Cardiac ventricle fibroblast (primary cell): ENCODE results near the genes OR51F1, OR51G1, OR51L1, HBB, HBG2, OR51M1, OR51Q1, UBQLN3, UBQLNL, TRIM22, OR10A2 and OR10A4.

DNA sequence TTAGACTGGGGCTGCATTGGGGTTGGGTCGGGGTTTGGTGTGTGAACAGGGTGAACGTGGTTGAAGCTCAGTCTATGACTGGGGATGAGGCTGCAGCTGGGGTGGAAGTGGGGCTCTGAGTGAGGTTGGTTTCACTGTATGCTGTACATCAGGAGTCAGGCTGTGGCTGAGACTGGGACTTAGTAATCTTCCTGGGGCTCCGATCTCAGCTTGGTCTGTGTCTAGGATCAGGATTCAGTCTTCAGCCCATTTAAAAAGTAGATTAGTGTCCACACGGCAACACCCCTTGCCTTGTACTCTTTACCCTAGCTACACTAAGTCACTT is 535 bp downstream of the OR51E1 start:
- RAMPAGE, long total RNA, result no peak

DNA sequence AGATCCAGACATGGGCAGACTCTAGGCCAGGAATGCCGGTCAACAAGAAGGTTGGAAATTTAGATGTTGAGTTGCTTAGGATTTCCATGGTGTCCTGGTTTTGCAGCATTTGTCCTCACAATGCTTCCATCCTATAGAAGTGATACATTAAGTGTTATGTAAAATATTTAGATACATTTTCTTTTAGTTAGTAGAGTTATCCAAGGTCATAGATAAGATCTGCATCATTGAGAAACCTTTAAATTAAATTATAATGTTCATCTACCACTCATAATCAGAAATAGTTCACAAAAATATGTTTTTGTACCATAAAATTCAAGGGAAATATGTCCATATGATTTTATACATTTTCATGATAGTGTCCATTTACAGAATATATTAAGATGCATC is at the start of gene OR51F1:
TSS of gene OR51F1 (minus strand) at position 109 of the 390 bp plus-strand sequence.
- RAMPAGE, long total RNA, result no peak

DNA sequence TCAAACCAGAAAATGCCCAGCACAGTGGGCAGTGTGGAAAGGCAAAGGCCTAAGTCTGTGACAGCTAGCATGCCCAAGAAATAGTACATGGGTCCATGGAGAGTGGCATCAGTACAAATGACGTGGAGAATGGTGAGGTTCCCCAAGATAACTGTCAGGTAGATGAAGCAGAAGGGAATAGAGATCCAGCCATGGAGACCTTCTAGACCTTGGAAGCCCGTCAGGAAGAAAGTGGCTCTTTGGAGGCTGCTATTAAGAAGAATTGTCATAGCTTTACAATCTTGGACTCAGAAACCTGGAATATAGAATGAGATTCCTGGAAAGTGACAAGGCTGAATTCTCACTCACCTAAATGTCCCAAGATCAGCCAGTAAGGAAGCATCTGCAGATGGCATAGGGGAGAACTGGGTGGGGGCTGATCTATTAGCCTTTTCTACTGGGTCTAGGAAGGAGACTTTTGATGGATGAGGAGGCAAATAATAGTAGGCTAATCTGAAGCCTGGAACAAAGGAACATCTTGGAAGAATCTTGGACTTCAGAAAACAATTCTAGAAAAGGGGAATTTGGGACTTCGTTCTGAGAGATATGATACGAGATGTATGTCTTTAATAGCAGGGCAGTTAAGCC is at the start of gene OR51G1:
TSS of gene OR51G1 (minus strand) at position 269 of the 627 bp plus-strand sequence.
- RAMPAGE, long total RNA, result no peak

- RAMPAGE, long total RNA, result no peak
Observed at GRCh38 chr11:4994613-4995040, at the start of gene OR51L1. TSS of gene OR51L1 (plus strand) at chr11:4994851.

DNA sequence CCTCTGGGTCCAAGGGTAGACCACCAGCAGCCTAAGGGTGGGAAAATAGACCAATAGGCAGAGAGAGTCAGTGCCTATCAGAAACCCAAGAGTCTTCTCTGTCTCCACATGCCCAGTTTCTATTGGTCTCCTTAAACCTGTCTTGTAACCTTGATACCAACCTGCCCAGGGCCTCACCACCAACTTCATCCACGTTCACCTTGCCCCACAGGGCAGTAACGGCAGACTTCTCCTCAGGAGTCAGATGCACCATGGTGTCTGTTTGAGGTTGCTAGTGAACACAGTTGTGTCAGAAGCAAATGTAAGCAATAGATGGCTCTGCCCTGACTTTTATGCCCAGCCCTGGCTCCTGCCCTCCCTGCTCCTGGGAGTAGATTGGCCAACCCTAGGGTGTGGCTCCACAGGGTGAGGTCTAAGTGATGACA is at the start of gene HBB:
TSS of gene HBB (minus strand) at position 303 of the 425 bp plus-strand sequence.
- RAMPAGE, long total RNA, result no peak

GRCh38 chr11:5254664-5255086 is at the start of gene HBG2:
TSS of gene HBG2 (minus strand) at chr11:5254781.
- RAMPAGE, long total RNA, result no peak

GRCh38 chr11:5383795-5383974 is at the start of gene OR51M1:
TSS of gene OR51M1 (plus strand) at chr11:5383812.
- RAMPAGE, long total RNA, result no peak

- RAMPAGE, long total RNA, result no peak
Observed at GRCh38 chr11:5421966-5422242, at the start of gene OR51Q1. TSS of gene OR51Q1 (plus strand) at chr11:5422111.

DNA sequence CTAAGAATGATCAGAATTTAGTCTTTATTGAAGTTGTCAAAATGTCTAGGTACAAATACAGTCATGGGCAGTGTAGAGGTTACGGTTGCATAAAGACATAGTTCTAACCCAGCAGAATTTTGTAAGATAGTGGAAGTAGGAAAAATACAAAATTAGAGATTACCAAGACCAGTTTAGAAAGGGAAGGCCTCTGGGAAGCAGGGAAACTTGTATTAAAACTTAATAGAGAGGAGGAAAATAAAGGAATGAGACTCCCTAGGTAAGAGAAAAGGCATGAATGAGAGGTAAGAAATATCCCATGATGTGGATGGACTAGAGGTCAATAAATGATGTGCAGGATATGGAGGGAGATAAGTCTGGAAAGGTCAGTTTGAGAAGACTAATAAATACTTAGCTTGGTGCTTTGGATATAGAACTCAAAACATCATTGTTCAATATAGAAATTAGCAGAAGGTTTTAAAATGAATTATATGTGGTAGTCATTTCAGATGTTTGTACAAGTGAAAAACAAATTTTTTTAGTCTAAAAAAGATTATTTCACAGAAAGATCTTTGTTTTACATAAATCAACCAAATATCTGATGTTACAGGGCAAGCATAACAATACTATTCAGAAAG is 309 bp upstream of the OR52D1 start:
- RAMPAGE, long total RNA, result no peak

DNA sequence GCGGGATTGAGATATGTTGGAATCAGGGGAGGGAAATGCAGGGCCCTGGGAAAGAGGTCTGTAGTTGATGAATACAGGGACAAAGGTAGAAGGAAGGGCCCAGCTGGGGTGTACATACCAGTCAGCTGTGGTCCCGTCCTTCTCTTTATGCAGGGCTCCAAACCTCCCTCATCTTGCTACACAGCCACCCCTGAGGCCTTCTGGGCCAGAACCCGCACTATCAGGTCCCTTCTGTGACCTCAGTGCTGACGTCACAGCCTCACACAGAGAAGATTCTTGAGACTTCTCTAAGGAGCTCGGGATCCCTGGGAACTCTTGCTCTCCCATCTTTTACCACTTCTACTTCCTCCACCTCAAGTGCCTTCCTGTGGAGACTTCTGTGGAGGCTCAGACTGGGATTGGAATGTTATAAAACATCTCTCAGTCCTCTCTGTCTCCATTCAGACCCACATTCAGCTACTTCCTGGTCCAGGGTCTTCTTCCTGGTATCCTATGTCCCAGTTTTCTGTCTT is at the start of gene UBQLN3:
TSS of gene UBQLN3 (minus strand) at position 202 of the 512 bp plus-strand sequence.
- RAMPAGE, long total RNA, result no peak

GRCh38 chr11:5516448-5516876 is at the start of gene UBQLNL:
TSS of gene UBQLNL (minus strand) at chr11:5516699.
- RAMPAGE, long total RNA, result no peak

DNA sequence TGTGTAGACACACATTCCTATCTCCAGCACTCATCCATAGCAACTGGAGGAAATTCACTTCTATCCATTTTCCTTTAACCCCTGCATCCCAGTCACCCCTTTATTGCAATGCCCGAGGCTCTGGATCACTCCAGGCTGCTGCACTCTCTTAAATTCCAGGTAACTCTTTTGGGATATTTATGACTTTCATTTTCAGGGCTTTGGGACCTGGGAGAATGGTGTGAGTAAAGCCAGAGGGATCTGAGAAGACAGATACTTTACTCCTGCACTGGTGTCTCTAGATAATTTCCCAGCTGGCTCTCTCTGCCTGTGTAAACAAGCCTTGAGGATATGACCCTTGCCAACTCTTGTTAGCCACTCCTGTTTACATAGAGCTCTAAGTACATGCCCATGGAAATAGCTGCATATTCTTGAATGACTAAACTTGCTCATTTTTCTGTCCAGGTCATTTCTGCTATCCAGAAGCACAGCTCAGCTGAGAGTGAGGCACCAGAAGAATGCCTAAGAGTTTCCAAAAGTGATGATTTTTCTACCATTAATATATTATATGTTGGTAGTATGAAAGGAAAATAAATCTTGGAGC is 3.7 kb upstream of the TRIM34 start:
- RAMPAGE, long total RNA, result no peak

GRCh38 chr11:5689278-5690116 is at the start of gene TRIM22:
TSS of gene TRIM22 (plus strand) at chr11:5689790.
- RAMPAGE, long total RNA, result no peak

- RAMPAGE, long total RNA, result no peak
Observed at GRCh38 chr11:5696207-5696810, 6.7 kb downstream of the TRIM22 start.

DNA sequence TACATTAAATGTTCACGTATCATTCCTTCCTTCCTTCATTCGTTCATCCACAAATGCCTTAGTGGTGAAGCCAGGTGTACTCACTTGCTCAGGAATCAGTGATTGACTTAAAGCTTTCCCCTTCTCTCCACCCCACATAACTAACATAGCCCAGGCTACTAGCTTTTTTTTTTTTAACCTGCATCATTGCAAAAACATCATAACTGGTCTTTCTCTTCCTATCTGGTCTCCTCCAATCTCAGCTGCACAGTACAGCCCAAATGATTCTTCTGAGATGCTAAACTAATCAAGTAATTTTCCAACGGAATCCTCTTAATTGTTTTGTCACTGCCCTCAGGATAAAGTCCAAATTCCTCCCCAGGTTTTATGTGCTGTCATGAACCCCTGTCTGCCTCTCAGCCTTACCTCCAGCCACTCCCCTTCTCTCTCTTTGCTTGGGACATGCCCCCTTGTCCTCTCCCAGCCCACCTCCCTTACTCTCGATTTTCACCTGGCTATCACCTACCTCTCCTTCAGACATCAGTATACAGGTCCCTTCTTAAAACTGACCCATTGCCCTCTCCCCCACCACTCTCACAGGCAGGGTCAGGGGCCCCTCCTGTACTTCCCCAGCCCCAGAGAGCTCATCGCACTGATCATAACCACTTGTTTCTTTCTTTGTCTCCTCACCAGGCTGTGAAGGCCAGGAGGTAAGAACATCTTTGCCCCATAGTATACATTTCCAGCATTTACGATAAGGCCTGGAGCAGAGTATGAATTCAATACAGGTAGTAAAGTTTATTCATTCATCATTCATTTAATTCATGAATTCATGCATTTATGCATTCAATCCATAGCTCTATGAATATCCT is 12.4 kb downstream of the APBB1 start:
- RAMPAGE, long total RNA, result no peak

DNA sequence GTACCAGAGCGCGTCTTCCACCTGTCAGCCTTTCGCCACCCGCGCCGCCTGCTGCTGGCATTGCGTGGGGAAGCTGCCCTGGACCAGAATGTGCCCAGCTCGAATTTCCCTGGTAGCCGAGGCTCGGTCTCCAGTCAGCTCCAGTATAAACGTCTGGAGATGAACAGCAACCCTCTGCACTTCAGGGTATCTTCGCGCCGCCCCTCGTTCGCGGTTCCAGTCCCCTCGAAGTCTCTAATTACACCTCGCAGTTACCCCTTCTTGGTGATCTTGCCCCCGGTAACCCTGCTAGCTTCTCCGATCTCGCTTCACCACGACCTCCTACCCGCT is 32.2 kb downstream of the RRP8 start:
- RAMPAGE, long total RNA, result no peak

GRCh38 chr11:6604862-6605277 is 1.3 kb downstream of the ILK start:
- RAMPAGE, long total RNA, result no peak

DNA sequence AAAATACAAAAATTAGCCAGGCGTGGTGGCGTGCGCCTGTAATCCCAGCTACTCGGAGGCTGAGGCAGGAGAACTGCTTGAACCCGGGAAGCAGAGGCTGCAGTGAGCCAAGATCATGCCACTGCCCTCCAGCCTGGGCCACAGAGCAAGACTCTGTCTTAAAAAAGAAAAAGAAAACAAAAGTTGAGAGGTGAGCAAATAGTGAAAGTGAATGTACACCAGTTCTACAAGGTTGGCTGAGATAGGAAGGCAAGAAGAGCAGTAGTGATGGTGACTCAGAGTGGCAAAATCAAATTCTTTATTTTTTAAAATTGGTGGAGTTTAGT is 2.4 kb downstream of the ILK start:
- RAMPAGE, long total RNA, result no peak

- RAMPAGE, long total RNA, result no peak
Observed at GRCh38 chr11:6862907-6863351, at the start of gene OR10A2. TSS of gene OR10A2 (plus strand) at chr11:6863057.

DNA sequence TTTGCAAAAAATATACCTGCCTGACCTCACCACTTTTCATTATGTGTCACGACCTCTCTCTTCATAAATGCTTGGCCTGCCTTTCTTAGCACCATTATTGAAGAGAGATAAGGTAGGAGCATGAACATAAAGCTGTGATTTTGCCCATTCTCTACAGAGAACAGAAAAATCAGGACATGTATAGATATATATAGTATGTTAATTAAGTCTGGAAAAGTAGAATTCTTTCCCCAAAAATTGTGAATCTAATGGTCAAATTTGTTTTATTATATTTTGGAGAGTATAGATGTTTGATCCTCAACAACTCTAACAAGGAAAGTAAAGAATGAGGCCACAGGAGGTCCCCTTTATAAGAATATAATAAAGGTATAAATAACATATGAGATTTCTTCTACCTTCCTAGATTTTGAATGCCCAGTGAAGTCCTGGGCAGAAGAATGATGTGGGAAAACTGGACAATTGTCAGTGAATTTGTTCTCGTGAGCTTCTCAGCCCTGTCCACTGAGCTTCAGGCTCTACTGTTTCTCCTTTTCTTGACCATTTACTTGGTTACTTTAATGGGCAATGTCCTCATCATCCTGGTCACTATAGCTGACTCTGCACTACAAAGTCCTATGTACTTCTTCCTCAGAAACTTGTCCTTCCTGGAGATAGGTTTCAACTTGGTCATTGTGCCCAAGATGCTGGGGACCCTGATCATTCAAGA is at the start of gene OR10A4:
TSS of gene OR10A4 (plus strand) at position 415 of the 706 bp plus-strand sequence.
- RAMPAGE, long total RNA, result no peak